Colic lymph node (tissue), 1 donor: ENCODE measurements around a stretch of chr7.

DNA sequence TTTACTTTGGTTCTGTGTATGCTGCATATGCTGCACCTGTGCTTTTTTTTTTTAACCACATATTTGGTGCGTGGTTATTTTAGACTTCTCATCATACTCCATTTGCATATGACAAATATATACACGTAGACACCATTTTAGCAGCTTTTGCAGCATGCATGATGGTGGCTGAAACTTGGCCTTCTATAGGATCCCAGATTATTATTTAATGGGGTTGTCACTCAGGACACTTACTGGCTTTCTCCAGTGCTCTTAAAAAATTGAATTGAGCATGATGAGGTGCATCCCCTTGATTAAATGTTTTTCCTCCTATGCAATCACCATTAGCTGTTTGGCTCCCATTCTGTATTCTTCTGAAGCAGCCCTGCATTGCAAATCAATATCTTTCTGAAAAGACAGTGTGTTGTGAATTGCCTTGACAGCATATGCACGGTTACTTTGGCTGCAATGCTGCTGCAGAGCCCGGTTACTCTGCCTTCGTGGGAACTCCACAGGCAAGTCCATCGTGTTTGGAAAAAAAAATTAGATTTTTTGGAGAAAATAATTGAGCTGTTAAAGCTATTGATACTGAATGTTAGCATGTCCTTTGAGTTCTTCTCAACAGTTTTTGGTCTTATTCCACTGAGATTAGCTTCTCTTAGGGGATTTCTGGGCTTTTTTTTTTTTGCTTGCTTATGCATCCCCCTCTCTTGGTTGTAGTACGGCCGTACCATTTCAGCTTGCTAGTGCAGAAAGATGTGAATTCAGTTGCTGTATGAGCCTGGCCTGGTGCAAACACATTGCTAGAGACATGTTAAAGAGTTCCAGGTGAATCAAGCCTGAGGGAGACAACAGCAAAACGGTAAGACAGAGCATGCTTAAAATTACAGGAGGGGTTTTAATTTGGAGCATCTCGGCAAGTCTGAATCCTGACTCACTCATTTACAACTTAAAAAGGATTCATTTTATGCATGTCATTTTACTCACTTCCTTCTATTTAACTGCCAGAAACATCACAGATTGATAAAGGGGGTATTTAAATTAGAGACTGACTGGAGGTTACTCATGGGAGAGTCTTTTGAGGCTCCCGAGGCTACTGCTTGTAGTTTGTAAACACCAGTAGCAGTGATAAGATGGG is 113.4 kb downstream of the CDK14 start:
- PRO-cap: unidirectional peak, plus-strand start at position 746 of the sequence; unidirectional peak, minus-strand start at position 908 of the sequence; bidirectional peak, plus-strand start at position 1,023 of the sequence, minus-strand start at position 908 of the sequence

DNA sequence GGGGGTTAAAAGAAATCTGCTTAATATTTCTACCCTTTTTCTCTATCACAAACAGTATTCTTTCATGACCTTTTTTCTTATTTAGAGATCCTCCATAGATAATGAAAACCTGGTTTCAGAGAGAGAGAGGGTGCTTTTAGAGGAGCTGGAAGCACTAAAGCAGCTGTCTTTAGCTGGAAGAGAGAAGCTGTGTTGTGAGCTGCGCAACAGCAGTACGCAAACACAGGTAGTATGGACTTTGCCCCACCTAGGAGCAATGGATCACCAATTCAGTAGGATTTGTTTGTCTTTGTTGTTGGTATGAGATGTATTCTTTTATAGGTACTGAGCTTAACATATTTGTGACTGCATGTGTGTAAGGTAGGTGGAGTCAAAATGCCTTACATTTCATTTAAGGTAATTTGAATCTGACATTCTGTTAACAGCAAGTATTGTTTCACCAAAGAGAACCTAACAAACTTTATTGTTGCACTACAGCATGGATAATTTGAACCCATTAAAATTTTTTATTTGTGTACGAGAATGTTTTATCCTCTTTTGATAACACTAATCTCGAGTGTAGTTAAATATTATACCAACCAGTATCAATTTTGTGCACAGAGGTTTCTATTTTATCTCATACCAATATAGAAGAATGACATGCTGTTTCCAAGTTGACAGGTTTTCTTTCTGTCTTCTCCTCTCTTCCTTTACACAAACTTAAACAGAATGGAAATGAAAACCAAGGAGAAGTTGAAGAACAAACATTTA is 92.1 kb downstream of the CYP51A1 start:
- PRO-cap: no peak

- PRO-cap: no peak
Observed at GRCh38 chr7:92057179-92057956, 76.9 kb downstream of the CYP51A1 start.

- PRO-cap: no peak
Observed at GRCh38 chr7:92096654-92097365, 37.5 kb downstream of the CYP51A1 start.

DNA sequence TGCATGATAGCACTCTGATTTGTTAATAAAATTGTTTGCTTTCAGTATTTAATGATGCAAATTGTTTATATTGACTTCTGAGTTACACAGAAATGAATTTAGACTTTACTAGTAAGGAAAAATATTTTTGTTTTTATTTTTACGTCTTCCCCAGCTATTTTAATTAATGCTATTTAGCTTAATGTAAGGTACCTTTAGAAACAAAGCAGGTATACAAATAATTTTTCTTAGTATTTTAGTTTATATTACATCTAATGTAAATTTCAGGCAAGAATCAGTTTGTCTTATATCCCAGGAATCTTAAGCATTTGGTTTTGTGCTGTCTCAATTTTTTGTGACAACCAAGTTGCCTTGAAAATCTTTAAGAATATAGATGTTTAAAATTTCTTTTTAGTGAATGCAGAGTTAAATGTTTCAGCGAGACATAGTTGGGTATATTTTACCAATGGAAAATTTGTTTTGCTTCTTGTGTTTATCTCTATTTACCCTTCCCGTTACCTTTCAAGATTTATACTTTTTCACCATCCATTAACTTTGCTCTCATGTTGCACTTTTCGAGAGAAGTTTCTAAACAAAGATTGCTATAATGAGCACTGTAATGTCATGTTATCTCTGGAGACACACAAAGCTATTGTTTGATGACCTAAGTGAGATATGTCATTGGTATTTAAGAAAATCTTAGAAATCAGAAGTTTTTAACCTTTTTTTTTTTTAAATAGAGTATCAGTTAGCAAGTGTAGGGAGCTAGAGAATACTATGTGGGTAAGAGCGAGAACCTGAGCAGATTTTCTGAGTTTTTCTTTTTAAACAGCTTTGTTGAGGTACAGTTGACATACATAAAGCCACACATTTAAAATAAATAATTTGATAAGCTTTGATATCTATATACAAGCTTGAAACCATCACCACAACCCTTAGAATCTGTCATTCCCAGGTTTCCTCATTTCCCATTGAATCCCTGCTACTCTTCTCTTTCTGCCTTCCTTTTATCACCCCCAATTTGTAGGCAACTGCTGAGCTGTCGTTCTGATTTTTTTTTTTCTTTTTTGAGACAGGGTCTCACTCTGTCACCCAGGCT is 99.7 kb downstream of the ANKIB1 start:
- PRO-cap: no peak

- PRO-cap: bidirectional peak, plus-strand start at chr7:92448759, minus-strand start at chr7:92448563
Observed at GRCh38 chr7:92448663-92449376, 1.5 kb downstream of the GATAD1 start.

GRCh38 chr7:92532365-92532685 is 3.7 kb downstream of the RBM48 start:
- PRO-cap: no peak

GRCh38 chr7:92558232-92559229 is 29.9 kb downstream of the RBM48 start:
- PRO-cap: no peak

DNA sequence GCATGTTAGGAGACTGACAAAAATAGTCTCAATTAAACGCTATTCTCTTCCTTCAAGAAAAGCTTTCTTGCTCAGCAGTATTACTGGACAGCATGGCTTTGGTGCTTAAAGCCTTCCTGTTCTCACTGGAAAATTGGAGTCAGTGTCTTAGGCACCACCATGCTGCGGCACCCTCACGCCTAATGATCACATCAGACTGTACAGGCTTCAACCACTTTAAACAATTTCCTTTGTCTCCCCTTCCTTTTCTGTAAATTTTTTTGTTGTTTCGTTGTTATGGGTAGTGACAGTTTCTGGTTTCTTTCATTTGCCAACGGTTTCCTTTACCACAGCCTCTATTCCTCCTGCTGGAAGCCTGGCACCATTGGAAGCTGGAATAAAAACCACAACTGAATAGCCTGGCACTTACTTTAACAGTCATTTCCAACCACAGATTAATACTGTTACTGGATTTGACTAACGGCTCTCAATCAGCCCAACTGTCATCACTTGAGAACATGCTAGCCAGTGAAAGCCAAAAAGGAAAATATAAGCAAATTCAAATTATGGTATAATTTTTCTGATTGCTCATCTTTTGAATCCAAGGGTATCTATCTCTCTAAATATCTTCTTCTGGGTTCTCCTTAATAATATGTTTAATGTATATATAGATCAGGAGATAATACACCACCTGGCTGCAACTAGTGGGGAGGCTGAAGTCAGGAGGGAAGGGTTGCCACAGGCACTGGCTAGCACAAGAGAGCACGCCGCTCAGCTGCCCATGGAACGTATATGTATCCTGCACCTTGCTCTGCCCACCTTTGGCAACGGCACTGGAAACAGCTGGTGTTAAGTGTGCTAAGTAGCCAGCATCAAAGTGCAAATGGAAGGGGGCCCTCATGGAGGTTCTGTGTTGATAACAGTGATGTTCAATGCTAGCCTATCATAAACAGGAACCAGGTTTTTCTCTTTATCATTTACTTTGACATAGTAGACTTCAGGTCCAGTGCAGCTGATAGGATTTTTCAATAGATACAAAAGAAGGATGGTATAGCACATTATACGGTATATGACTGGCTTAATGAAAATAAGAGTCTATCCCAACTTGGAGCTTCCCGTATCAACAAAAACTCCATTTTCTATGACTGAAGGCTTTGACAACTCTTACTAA is 49.6 kb upstream of the FAM133B start:
- PRO-cap: no peak

- PRO-cap: no peak
Observed at GRCh38 chr7:92695112-92696521, 105.4 kb upstream of the FAM133B start.

DNA sequence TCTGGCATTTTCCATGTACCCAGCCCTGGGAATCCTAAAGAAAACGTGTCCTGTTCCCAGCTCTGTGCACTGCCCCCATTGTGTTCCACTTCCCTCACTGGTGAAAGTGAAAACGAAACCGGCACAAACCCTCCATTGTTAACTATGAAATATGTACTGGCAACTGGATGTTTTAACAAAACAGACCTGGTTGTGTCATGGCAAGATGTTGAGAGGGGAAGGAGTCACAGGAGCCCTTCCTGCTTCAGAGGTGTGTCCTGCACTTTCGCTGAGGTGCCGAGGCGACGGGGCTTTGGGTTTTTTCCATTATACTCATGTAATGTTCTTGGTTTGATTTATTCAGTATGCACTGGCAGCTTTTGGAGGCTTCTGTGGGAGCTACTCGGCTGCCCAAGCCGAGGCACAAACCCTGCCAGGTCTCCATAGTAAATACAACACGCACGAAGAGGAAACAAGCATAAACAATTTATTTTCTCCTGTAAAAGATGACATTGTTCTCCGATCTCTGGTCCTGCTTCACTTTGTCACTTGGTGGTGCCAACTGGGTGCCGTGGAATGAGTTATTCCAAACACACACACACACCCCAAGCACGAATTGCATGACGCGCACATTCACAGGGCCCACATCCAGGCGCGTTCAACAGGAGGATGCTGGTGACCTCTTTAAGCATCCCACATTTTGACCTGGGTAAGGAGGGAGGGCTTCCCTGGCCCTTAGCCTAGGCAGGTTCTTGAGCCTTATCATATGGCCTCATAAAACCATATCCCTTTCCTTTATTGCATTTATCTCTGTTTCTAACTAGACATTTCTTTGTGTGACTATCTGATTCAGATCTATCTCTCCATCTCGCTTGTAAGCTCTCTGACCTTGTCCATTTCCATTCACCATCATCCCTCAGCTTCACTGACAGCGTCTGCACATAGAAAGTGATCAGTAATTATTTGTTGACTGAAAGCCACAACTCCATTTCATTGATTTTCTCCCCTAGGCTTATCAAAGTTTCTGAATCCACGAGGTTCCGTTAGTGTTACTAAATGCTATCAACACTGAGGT is 118.0 kb downstream of the CDK6 start:
- PRO-cap: bidirectional peak, plus-strand start at position 247 of the sequence, minus-strand start at position 80 of the sequence

DNA sequence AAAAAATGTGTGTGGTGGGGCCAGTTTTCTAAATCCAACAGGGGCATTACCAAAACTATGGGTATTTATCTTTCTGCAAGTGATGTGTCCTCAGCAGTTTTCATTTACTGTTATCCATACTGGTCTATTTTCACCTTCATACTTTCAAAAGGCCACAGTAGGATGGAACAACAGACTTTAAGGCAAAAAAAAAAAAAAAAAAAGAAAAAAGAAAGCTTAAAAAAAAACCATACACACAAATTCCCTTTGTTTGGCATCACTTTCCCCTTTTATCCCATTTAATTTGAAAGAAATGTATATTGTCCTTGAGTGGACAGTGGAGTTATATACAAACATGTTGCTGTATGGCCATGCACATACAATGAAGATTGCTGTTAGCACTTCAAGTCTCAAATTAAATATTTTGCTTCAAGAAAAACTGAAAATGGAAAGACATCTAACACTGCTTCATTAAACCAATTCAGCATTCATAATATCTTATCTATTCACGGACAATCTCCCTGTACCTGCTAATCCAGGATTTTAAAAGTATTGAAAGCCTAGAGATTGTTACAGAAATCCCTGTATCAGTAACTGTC is 76.8 kb downstream of the CDK6 start:
- PRO-cap: no peak

GRCh38 chr7:92834868-92835877 is 1.2 kb downstream of the CDK6 start:
- PRO-cap: bidirectional peak, plus-strand start at chr7:92835413, minus-strand start at chr7:92835354; bidirectional peak, plus-strand start at chr7:92835616, minus-strand start at chr7:92835615

DNA sequence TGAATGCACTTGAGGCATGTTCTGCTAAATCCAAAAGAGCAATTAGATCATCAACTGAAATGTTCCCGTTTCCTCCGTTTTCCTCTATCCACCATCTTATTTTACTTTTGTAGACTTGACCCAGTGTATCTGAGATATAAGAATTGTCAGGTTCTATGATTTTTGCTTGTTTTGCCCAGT is 15.3 kb downstream of the SAMD9 start:
- PRO-cap: no peak

- PRO-cap: no peak
Observed at GRCh38 chr7:93147319-93147967, 742 bp downstream of the SAMD9L start.

DNA sequence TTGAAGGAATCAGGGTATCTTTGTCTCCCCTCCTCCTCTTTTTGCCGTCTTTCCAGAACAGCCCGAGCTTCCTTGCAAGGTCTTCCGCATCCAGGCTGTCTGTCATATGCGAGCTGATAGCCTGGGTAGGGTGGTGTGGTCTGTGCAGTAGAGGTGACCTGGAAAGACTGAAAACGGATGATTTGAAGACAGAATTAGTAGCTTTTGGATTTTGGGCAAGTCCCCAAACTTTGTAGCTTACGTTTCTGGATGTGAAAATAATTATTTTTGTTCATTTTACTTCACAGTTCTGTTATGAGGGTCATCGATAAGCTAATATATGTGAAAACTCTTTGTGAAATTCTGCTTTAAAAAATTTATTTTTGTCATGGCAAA is 552 bp downstream of the VPS50 start:
- PRO-cap: no peak

- PRO-cap: no peak
Observed at GRCh38 chr7:94425339-94426221, 30.9 kb downstream of the COL1A2 start.

DNA sequence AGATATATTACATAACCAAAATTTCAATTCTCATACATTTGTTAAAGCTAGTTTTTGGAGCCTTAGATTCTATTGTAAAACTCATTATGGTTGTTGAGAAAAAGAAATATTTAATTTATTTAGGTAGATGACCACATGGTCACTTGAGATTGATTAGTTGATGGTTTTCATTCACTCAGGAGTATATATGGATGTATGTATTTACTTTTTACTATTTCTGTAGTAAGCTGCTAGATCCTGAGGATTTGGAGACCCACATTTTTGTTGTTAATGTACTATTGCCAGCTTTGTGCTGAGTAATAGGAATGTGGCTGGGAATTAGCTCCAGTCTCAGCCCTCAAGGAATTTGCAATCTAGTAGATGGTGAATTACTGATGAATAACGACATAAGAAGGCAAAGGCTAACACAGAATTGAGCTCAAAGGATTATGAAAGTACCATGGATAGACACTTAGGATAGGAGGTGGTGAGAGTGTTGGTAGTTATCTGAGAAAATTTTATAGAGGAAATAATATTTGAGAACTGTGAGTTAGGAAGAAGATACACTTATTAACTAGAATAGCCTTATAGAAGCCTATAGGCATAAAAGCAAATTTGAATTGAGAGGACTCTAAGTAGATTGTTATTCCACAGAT is 19.9 kb downstream of the CASD1 start:
- PRO-cap: no peak

DNA sequence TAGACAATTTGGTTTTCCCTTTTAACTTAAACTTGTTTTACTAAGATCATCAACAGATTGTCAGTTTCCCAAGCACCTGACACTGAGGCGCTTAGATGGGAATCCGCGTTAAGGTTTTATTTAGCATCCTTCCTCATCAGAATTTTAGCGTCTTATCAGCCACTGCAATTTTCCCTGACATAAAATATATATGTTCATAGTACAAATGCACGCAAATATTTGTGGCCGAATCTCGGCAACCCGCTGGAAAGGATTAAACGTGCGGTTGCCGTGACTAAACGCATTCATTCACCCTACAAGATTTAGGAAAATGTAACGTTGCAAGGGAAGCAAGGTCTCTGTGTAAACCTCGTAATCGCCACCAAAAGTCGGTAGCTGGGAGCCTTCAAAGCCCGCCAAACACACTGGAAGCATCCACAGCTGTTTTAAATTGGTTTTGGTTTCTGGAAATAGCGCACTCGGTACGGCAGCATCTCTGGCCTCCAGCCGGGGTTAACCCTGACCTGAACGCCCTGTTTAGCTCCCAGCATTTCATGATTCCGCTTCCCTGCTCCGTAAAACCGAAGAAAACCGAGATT is 986 bp downstream of the SGCE start:
- PRO-cap: no peak

DNA sequence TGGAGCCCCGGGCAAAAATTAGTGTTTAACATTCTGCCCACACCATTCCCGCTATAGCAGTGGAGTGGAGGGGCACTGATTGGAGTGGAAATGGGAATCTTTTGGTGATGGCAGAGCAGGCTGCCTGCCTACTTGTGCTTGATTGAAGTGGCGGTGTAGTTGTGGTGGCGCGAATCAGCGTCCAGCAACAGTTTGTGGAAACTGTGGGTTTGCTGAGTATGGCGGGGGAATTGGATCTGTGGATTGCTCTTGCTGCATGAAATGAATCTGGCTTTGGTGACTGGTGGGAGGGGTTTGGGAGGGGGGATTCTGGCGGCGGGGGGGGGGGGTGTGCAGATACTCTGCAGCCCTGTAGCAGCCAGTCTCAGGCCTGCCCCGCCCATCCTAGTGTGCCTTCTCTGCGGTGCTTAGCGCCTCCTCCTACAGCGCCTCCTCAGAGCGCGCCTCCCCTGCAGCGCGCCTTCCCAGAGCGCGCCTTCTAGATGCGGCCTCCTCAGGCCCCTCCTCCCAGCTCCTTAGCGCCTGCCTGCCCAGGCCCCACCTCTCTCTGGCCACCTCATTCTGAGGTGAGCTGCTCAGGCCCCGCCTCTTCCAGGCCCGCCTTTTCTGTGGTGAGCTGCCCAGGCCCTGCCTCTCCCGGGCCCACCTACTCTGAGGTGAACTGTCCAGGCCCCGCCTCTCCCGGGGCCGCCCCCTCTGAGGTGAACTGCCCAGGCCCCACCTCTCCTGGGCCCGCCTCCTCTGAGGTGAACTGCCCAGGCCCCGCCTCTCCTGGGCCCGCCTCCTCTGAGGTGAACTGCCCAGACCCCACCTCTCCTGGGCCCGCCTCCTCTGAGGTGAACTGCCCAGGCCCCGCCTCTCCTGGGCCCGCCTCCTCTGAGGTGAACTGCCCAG is 1.8 kb upstream of the SGCE start:
- PRO-cap: no peak